Colonic mucosa (tissue), 1 donor: Measurements from ENCODE around the genes CGB8, HRC, SLC17A7 and PRRG2.

DNA sequence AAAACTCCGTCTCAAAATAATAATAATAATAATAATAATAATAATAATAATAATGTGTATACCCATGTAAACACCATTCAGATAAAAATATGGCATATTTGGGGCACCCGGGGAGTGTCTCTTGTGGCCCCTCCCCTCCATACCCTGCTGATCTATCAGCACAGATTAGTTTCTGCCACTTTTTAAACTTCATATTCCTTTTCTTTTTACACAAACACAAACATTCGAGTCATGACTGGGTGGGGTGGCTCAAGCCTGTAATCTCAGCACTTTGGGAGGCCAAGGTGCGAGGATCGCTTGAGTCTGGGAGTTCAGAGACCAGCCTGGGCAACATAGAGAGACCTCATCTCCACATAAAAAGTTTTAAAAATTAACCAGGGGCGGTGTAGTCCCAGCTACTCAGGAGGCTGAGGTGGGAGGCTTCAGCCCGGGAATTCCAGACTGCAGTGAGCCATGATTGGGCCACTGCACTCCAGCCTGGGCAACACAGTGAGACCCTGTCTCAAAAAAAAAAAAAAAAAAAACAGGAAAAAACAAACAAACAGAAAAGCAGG lies 776 bp upstream of the BAX start:
- PRO-cap: unidirectional peak, plus-strand start at position 439 of the sequence

DNA sequence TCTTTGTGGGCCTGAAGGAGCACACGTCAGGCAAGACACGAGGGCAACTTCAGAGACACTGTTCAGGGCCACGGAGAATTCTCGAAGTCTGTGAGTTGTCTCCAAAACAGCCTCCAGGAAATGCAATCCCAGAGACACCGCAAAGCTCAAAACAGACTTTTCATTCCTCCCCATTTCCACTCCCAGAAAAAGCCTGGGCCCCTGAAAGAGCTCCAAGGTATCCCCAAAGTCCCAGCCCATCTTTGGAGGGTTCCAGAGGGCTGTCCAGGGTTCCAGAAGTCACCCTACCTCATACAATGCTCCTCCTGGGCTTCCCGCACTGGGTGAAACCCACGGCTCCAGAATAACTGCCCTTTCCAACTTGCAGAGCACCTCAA lies 846 bp upstream of the FTL start:
- PRO-cap: bidirectional peak, plus-strand start at position 125 of the sequence, minus-strand start outside the sequence

GRCh38 chr19:49048963-49049270 lies at the start of gene CGB8:
Gene CGB8, minus strand, starts transcription at chr19:49049111.
- PRO-cap: no peak

DNA sequence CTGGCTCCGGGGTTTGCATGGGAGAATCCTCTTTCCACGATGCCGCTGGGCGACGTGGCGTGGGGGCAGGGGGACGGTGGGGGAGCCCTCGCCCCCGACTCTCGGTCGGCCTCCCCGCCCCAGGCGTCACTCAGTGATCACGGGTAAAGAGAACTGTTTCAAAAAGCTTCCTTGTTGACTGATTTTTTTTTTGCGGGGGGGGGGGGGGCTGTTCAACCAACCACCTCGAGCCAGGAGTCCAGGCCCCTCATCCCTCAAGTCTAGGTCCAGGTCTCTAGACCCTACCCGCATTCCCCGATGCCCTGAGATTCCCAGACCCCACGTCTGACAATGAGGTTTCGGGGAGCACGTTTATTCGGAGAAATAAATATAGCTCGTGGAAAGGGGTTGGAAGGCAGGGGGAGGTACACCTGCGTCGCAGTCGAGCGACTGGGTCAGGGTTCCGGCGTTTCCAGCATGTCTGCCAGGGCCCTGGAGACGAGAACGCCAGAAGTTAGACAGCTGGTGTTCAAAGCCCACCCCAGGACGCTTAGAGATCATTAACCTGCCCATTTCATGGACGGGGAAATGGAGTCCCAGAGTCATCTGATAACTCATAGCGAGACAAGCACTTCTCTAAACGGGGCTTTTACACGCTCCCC lies 4.2 kb downstream of the HRC start:
- PRO-cap: bidirectional peak, plus-strand start at position 420 of the sequence, minus-strand start at position 155 of the sequence

DNA sequence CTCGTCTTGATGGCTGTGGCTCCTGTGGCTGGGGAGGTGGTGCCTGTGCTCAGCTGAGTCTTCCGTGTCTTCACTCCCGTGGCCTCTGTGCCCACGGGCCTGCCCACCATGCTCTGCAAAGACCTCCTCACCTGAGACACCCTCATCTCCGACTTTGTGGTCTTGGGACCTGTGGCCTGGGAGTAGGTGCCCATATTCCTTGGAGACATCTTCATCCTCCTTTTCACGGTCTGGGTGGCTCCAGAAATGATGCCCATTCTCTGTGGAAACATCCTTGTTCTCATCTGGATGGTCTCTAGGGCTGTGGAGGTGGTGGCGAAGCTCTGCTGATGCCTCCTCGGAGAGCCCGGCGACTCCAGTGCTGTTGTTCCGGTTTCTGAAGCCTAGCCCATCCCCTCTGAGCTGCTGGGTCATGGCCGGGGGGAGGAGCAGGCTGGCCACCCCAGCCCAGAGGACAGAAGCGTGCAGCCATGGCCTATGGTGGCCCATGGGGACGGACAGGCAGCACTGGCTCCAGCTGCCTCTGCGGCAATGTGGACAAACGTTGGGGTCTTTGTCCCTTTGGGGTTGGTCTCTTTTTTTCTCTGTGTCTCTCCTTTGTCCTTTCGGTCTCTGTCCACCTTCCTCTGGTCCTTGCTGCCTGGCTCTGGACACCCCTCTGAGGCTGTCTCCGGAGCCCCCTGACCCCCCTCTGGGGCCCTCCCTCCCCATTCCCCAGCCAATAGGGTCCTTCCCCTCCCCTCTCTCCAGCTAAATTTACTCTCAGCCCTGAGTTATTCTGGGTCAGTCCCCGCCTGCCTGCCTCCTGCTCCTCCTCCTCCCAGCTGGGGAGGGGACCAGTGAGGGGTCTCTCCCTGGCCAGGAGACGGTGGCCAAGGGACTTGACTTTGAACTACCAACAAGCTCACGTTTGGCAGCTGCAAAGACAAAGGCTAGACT lies at the start of gene HRC:
TSS of gene HRC (minus strand) at position 648 of the 939 bp plus-strand sequence.
- PRO-cap: unidirectional peak, plus-strand start at position 786 of the sequence

DNA sequence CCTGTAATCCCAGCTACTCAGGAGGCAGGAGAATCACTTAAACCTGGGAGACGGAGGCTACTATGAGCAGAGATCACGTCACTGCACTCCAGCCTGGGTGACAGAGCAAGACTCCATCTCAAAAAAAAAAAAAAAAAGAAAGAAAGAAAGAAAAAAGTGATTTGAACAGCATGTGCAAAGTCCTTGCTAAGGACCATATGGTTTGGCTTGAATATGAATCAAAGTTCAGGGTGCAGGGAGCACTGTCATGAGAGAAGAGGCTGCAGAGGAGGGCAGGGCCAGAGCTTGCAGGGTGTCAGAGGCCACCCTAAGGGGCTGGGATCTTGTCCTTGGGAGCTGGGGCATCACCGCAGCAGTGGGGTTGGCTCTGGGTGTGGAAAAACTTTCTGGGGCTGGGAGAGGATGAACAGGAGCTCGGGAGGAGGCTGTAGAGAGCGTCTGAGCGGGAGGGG lies 2.8 kb downstream of the TRPM4 start:
- PRO-cap: no peak

DNA sequence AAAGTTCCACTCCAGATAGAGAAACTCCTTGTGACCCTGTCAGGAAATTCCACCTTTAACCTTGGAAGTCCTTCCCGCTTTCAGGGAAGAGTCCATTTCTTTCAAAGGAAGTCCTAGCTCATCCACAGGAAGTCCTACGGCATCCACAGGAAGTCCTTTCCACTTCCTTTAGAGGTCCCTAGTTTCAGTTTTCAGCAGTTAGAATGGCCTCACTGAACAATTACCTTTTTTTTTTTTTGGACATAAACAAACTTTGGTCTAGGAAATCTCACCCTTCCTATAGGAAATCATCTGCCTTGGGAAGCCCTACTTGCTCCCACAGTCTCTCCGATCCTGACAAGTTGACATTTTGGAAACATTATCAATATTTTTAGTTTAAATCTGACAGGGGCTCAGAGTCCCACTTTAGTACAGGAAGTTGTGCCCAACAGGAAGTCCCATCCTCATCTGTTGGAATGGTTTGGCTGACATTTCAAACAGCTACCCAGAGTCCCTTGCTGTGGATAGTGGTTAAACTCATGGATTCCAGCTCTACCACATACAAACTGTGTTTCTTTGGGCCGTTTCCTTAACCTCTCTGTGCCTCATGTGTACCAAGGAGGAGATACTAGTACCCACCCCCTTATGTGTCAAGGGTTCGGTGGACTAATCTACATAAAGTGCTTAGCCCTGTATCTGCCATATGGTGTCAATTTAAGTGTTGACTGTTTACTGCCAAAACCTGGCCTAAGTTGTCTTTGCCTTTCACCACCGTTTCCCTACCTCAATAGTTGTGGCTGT lies 31.9 kb downstream of the TRPM4 start:
- PRO-cap: no peak

DNA sequence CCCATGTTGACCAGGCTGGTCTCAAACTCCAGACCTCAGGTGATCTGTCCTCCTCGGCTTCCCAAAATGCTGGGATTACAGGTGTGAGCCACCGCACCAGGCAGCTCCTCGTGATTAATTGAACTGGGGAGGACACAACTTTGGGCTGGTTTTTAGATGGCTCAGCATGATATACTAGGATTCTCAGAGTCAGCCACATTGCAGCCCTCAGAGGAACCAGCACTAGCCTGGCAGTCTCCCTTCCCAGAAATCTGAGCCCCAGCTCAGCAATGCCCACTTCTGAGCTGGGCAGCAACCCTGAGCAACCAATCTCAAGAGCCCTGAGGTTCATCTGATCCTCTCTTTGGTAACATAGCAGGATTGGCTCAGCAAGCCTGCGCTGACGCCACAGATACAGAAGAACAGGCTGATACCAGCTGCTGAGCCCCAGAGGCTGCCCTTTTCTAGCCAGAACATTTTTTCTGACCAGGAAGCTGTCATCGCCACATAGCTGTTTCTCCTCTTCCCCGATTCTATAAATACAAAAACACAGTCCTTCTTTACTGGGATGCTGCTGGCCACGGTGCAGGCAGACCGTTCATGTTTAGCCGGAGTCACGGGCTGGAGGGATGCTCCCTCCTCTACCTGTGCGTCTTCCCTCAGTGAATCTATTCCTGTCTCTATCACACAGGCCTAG lies 59.7 kb downstream of the TRPM4 start:
- PRO-cap: no peak

- PRO-cap: no peak
These were observed 6.2 kb downstream of the TEAD2 start for GRCh38 chr19:49356054-49356404.

DNA sequence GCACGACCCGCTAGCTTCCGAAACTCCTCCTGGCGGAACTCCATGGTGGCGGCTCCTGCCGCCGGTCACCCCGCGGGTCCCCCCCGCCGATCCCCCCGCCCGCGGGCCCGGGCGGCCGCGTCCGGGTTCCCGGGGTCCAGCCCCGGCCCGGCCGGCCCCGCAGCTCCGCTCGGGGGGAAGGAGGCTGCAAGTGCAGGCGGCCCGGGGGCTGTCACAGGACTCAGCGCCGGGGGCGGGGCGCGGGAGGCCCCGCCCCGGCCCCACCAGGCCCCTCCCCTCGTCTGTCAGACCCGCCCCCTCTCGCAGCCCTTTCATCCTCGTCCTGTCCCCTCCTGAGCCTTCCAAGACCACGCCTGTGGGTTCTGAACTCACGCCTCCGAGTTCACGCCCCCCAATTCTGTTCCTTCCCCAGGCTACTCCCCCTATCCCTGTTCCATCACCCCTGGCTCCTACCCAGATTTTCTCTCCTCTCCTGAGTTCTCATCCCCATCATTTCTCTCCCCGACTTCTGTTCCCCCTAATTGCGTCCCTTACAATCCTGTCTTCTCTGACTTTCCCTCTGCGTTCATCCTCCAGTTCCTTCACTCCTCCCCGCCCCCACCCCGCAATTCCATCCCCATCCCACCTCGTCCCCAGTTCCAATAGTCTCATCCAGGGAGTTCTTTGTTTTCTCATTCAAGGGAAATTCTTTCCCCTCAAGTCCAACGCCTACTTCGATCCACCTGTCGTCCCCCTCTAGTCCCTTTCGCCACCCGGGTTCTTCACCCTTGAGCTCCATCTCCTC lies at the start of gene SLC17A7:
TSS of gene SLC17A7 (minus strand) at position 192 of the 784 bp plus-strand sequence.
- PRO-cap: no peak

DNA sequence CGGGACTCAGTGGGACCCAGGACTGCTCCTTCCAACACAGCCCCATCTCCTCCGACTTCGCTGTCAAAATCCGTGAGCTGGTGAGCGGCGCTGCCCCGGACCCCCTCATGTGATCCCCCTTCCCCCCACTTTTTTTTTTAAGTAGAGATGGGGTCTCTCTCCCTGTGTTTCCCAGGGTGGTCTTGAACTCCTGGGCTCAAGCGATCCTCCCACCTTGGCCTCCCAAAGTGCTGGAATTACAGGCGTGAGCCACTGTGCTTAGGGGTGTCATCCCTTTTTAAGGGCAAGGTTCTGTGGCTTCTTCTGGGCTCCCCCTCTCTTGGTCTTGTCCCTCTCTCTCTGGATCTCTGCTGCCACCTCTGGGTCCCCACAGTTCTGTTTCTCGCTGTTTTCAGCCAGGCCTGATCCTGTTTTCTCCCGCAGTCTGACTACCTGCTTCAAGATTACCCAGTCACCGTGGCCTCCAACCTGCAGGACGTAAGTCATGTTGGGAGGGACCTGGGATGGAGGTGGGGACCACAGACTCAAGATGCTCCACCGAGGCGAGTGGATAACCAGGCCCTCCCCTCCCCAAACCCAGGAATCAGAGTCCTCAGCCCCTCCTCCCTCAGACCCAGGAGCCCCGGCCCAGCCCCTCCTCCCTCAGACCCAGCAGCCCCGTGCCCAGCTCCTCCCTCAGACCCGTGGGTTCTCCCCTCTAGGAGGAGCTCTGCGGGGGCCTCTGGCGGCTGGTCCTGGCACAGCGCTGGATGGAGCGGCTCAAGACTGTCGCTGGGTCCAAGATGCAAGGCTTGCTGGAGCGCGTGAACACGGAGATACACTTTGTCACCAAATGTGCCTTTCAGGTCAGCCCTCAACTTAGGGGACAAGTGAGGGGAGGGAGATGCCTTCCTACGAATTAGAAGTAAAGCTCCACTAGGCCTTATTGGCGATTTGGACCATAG lies 2.0 kb downstream of the FLT3LG start:
- PRO-cap: no peak

- PRO-cap: no peak
These were observed 1.4 kb downstream of the RPL13A start for GRCh38 chr19:49488744-49489217.

GRCh38 chr19:49496931-49497833 lies 948 bp downstream of the RPS11 start:
- PRO-cap: bidirectional peak, plus-strand start at chr19:49497337, minus-strand start at chr19:49497347; unidirectional peak, minus-strand start at chr19:49497380

GRCh38 chr19:49528111-49528889 lies 497 bp downstream of the RCN3 start:
- PRO-cap: no peak

GRCh38 chr19:49542152-49542929 lies 14.5 kb downstream of the RCN3 start:
- PRO-cap: no peak

DNA sequence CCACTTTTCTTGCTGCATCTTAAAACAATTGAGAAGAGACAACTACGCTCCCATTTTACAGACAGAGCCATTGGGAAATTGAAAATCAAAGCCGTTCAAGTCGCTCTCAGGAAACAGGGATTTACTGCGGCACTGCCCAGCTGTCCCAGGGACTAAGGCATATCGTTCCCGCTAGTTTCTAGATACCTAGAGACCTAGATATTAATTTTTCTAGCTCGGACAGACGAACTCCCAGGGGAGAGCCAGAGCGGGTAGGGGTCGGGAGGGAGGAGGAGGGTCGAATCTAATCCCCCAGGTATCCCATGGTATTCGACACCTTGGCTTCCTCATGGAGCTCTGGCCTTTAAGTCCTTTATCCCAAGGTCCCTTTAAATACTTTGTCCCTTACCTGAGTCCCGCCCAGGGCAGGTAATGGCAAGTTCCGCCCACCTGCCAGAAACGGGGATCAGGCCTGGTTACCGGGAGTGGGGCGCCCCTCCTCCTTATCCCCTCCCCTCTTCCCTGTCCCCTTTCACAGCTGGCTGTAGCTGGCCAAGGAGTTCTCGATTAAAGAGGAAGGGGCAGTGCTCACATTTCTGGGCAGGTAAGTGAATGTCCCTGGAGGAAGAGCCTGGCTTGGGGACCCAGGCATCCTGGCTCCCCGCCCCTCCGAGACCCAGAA lies at the start of gene PRRG2:
TSS of gene PRRG2 (plus strand) at position 418 of the 661 bp plus-strand sequence.
- PRO-cap: bidirectional peak, plus-strand start at position 442 of the sequence, minus-strand start at position 345 of the sequence

DNA sequence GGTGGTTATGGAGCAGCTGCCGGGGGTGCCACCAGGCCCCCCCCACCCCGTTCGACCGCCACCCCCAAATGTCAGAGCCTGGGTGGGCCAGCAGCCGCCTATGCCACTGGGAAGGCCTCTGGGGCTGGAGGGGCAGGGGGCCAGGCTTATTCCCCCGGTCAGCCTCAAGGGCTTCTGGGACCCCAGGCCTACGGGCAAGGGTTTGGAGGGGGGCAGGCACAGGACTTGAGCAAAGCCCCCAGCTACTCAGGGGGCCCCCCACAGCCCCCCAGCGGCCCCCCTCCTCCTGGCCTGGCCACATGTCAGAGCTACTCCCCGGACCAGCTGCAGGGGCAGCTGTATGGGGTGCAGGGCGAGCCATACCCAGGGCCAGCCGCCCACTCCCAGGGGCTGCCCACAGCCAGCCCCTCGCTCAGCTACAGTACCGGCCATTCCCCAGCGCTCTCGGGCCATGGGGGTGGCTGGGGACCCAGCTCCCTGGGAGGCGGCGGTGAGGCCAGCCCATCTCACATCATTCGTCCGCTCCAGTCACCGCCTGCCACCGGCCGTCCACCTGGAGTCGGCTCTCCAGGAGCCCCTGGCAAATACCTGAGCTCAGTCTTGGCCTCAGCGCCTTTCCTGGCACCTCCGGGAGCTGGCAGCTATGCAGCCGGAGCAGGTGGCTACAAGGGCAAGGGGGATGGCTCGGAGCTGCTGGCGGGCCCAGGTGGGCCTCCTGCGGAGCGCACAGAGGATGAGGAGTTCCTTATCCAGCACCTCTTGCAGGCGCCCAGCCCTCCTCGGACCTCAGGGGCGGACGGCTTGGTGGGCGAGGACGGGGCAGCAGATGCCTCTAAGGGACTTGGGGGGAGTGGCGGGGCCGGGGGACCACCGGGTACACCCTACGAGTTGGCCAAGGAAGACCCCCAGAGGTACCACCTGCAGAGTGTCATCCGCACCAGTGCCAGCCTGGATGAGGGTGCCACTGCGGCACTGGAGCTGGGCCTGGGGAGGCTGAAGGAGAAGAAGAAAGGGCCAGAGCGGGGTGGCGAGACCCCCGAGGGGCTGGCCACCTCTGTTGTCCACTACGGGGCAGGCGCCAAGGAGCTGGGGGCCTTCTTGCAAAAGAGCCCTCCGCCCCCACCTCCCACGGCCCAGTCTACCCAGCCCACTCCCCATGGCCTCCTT lies 4.9 kb downstream of the PRR12 start:
- PRO-cap: no peak

DNA sequence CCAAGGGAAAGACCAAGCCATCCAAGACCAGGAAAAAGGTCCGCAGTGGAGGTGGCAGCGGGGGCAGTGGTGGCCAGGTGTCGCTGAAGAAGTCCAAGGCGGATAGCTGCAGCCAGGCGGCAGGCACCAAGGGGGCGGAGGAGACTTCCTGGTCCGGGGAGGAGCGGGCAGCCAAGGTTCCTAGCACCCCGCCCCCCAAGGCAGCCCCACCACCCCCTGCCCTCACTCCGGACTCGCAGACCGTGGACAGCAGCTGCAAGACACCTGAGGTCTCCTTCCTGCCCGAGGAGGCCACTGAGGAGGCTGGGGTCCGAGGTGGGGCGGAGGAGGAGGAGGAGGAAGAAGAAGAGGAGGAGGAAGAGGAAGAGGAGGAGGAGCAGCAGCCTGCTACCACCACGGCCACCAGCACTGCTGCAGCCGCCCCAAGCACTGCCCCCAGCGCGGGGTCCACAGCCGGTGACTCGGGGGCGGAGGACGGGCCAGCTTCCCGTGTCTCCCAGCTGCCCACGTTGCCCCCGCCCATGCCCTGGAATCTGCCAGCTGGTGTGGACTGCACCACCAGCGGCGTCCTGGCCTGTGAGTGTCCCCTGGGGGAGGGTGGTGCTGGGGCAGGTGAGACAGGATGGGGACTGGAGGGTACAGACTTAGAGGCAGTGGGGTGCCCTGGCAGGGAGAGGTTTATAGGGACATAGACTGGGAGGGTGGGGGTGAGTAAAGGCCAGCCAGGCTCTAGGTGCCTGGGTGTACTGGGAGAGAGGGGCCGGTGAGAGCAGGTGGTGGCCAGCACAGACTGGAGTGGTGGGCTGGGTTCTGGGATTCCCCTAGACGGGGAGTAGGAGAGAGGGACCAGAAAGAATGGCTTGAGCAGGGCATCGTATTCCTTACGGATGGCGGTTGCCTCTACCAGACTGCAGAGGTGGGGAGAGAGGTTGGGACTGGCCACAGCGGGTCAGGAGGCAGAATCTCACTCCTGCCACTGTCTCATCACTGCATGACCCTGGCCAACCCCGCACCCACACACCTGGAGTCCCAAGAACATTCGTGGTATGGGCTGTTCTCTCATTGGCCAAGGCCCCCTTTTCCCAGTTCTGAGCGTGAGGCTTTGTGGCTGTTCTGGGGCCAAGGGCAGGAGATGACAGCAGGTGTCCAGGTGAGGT lies 11.5 kb downstream of the SCAF1 start:
- PRO-cap: unidirectional peak, plus-strand start at position 346 of the sequence

DNA sequence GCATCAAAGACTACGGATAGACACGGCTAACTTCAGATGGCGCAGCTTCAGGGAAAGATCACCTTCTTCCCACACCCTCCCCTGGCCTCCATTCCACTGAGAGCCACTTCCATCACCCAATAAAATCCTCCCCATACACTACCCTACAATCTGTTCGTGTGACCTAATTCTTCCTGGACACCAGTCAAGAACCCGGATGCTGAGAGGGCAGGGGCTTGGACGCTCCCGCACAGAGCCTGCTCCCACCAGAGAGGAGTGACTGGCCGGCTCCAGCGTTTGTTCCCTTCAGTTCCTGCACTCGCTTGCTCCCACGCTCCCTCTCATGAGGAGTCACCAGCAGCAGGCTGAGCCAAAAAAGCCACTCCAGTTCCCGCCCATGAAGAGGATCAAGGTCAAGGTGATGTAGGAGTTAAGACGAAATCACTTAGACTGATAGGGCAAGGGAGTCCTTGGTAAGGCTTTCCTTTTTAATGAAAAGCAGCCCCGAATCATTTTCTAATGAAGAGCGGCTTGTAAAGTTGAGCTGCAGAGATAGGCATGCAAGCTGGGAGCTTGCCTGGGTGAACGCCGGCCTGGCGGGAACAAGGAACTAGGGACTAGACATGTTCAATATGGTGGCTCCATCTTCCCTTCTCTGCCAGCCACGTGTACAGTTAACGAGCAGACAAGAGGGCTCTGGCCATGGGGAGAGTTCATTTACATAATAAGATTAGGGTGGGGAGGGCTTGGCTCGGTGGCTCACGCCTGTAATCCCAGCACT lies 35.6 kb downstream of the TSKS start:
- PRO-cap: no peak

DNA sequence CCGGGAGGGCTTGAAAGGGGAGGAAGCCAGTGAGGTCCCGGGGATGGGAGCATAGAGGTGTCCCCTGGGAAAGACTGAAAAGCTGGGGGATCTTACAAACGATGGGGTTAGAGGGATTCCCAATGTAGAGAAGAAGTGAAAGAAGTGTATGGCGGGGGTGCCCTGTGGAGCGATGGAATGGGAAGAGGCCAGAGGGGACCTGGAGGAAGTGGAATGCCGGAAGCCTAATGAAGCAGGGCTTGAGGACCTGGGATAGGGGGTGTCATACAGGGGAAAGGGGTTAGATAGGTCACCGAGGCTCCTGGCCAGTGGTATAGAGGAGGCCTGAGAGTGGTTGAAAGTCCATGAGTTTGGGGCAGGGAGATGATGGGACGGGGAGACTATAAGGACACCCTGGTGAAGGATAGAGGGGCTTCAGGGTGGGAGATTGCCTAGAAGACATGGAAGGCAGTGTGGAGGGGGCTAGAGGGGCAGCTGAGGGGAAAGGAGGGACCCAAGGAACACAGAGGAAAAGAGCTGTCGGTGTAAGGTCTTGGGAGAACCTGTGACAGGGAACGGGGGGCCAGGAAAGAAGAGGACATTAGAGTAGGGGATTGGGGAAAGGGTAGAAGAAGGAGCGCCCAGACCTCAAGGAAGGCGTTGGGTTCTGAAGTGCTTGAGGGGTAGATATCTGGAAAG lies 760 bp downstream of the AP2A1 start:
- PRO-cap: no peak